Daoy (cell line): ENCODE data around the genes APOO and MAGEB2.

DNA sequence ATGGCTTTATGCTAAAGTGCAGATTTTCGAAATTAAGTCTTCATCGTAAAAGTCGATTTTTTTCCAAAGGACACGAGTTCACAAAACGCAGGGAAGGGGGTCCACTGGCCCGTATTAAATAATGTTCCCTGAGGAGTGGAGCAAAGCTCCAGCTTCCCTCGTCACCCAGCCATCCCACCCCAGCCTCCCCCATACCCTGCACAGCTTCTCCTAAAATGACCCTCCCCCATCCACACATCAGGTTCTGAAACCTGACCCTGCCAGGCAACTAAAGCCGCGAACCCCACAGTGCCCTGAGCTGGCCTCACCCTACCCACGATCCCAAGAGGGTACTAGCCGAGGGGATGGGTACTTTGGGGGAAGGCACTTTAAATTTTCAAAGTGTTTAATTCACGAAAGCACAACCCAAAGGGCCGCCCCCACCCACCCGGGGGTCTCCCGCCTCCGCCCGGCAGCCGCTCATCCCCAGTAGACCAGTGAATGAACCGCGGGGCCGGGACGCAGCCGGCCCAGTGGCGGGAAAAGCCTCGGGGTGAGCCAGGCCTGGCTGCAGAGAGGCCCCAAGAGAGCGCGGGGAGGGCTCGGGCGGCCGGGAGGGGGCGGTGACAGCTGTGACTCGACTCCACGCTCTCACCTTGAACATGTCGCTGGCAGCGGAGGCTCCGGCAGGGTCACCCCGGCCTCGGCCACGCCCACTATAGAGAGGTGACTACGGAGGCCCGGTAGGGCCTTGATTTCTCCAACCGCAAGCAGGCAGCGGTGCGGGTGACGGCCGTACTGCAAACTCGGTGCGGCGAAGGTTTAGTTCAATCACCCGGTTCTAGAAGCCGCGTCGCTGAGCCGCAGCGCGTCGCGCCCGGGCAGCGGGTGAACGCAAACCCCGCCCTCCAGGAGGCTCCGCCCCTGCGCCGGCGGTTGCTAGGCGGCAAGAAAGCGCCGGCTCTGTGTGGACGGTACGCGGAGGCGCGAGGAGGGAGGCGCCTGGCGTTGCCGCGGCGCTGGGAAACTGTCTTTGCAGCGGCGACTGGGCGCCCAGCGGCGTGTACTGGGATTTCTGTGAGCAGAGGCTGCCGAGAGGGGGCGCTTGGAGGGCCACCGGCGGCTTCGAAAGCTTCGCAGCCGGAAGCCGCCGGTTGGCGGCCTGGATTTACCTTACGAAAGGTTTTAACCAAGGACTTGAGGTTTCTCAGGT is at the start of gene APOO:
APOO (minus strand) TSS at position 879 of the 1,192 bp plus-strand sequence.
- RAMPAGE, long total RNA: start-site peak on the minus strand centred at position 670 of the sequence, 26 bp wide, 426 and 112 reads in 2 replicates; start-site peak on the minus strand centred at position 852 of the sequence, 47 bp wide, 171 and 34 reads in 2 replicates

GRCh38 chrX:24025399-24026370 is 1.3 kb downstream of the KLHL15 start:
- RAMPAGE, long total RNA: no peak

DNA sequence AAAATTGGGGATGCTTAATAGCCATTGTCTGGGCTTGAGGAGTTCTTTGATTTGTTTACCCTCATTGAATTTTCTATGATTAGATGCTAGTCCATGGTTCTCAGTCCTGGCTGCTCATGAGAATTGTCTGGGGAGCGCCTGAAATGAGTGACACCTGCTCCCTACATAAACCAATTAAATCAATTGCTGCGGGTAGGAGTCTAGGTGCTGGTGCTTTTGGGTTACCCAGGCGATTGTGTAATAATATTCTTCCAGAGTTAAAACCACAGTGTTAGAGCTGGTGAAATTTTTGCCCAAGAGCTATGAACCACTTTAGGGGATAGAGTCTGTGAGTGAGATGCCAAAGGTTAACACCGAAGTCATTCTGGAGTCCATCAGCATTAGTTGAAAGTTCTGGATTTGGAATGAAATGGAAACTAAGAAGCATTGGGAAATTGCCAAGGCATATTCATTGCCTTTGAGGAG is 15.3 kb downstream of the PDK3 start:
- RAMPAGE, long total RNA: no peak

DNA sequence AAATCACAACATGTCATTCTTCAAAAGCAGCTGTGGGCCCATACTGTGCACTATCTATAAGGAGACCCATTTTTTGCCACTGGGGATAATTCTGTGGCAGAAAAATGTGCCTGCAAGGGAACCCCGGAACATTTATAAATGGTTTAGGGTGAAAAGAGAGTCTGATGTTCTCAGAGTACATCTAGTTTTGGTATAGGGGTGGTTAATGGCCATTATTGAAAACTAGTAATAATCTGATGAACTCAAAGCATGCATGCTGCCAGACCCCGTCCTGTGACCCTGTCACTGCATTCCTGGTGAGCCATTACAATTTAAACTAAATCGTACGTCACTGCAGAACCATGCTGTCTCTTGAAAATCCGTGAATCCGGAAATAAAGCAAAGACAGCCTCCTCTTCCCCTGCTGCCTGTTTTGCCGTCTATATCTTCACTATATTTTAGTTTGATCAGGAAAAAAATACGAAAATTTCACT is 135.1 kb downstream of the ARX start:
- RAMPAGE, long total RNA: no peak

DNA sequence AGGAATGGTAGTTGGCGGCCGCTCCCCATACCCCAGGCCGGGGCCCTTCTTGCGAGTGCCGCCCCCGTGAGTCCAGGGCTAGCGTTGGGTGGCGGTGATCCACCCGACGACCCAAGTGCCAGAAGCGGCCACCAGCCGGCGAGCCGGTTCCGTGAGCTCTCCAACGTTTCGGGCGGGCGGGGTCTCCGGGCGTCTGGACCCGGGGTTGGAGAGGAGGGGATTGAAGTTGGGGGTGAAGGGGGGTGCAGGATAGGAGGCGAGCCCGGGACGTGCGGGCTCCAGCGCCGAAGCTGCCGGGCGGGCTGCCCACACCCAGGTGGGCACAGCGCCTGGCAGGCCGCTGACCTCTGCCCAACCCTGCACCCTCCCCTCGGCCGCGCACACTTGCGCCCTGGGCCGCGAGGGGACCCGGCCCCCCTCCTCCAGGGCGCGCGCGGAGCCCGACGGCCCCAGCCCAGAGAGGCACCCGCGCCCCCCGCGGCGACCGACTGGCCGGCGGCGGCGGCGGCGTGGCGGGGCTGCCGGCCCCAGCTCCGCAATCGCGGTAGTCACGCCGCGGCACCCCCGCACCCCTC is 13.5 kb downstream of the ARX start:
- RAMPAGE, long total RNA: no peak

DNA sequence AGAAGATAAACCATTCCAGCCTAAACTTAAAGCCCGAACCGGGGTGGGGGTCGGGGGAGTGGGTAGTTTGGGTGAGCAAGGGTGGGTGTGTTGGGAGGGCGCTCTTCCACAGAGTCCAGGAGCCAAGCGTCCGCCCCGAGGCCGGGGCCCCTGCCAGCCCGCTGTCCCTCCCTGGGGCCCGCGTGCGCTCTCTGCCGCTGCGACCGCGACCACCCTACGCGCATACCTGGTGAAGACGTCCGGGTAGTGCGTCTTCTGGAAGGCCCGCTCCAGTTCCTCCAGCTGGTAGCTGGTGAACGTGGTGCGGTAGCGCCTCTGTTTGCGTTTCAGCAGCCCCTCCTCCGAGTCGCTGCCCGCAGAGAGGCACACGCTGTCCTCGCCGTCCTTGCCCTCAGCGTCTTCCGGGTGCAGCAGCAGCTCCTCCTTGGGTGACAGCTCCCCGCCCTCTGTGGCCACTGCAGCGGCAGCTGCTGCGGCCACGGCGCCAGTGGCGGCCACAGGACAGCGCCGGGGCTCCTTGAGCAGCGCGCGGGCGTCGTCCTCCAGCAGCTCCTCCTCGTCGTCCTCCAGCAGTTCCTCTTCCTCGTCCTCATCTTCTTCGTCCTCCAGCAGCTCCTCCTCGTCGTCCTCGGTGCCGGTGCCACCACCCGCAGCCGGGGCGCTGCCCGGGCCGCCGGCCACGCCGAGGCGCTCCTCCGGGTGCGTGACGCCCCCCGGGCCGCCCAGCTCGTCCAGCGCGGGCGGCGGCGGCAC is 2.9 kb downstream of the ARX start:
- RAMPAGE, long total RNA: no peak

DNA sequence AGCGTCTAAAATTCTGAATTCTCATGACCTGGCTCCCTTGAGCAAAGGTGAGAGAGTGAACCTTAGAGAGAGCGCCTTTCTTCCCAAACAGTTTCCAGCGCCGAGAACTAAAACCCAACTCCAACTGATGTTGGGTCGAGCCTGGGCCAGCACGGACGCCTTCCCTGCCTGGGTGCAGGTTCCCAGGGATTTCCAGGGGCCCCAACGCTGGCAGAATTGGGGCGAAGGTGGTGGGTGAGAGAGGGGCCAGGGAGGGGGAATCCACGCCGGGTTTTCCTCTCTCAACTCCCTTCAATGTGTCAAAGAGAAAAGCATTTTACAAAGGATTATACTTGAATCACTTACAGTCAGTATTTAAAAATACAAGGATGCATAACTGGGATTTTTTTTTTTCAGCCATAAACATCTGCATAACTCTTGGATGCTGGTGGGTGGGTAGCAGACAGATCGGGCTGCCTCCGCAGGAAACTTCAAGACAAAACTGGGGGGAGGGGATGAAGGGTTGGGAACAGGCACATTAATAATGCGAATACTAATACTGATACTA is 1.2 kb upstream of the ARX start:
- RAMPAGE, long total RNA: no peak

- RAMPAGE, long total RNA: no peak
Observed at GRCh38 chrX:28659378-28659733, 72.1 kb downstream of the IL1RAPL1 start.

- RAMPAGE, long total RNA: no peak
Observed at GRCh38 chrX:28847154-28847881, 260.1 kb downstream of the IL1RAPL1 start.

- RAMPAGE, long total RNA: no peak
Observed at GRCh38 chrX:29426128-29426480, 789.3 kb upstream of the MAGEB2 start.

GRCh38 chrX:30215274-30215653 is at the start of gene MAGEB2:
TSS of gene MAGEB2 (plus strand) at chrX:30215563.
- RAMPAGE, long total RNA: no peak

- RAMPAGE, long total RNA: no peak
Observed at GRCh38 chrX:30567975-30568510, 9.5 kb downstream of the TASL start.

DNA sequence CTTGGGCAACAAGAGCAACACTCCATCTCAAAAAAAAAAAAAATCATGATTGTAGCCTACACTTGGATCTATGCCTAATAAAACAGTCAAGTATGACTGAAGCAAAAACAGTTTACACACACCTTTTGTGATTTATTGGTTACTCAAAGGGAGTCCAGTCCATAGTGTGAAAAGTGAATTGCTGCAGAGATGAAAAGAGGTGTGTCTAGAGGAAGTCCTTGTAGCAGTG is 34.8 kb upstream of the TASL start:
- RAMPAGE, long total RNA: no peak

- RAMPAGE, long total RNA: no peak
Observed at GRCh38 chrX:31507994-31508621, 436.3 kb upstream of the FTHL17 start.

- RAMPAGE, long total RNA: no peak
Observed at GRCh38 chrX:32362795-32363102, 848.6 kb downstream of the DMD start.

- RAMPAGE, long total RNA: no peak
Observed at GRCh38 chrX:32593399-32593726, 618.0 kb downstream of the DMD start.

- RAMPAGE, long total RNA: no peak
Observed at GRCh38 chrX:33104283-33104673, 107.1 kb downstream of the DMD start.

DNA sequence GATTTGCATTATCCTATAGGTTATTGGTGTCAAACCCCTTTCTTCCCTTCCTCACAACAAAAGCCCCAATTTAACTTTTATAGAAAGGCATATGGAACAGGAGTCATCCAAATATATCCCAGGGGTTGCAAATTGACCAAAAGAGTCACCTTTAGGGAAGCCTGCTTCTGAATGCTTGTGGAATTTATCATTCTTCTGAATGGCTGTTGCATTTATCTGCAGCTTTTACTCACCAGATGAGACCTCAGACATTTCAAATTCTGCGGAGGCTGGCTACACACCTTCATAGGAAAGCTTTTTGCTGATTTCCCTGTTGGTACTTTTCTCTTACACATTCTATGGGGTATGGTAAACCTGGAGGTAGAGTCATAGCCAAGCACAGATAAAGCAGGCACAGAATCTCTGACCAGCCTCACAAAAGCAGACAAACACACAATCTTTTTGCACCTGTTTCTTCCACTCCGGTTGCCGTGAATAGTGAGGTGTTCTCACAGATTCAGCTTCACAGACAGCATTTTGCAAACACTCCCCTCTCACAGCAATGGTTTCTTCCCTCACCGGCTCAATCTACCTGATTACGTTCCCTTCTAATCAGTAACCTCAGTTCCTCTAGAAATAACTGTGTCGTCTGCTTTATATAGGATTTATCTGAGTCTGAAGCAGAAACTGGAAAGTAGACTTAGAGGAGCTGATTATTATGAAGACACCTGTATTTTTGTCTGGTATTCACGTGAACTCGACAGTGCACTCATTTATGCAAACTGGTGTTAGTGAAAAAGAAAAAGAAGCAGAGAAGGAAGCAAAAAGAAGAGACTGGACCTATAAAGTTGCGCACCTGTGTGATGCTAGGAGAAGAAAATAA is 83.2 kb downstream of the DMD start:
- RAMPAGE, long total RNA: no peak

- RAMPAGE, long total RNA: no peak
Observed at GRCh38 chrX:33183239-33183714, 28.1 kb downstream of the DMD start.

DNA sequence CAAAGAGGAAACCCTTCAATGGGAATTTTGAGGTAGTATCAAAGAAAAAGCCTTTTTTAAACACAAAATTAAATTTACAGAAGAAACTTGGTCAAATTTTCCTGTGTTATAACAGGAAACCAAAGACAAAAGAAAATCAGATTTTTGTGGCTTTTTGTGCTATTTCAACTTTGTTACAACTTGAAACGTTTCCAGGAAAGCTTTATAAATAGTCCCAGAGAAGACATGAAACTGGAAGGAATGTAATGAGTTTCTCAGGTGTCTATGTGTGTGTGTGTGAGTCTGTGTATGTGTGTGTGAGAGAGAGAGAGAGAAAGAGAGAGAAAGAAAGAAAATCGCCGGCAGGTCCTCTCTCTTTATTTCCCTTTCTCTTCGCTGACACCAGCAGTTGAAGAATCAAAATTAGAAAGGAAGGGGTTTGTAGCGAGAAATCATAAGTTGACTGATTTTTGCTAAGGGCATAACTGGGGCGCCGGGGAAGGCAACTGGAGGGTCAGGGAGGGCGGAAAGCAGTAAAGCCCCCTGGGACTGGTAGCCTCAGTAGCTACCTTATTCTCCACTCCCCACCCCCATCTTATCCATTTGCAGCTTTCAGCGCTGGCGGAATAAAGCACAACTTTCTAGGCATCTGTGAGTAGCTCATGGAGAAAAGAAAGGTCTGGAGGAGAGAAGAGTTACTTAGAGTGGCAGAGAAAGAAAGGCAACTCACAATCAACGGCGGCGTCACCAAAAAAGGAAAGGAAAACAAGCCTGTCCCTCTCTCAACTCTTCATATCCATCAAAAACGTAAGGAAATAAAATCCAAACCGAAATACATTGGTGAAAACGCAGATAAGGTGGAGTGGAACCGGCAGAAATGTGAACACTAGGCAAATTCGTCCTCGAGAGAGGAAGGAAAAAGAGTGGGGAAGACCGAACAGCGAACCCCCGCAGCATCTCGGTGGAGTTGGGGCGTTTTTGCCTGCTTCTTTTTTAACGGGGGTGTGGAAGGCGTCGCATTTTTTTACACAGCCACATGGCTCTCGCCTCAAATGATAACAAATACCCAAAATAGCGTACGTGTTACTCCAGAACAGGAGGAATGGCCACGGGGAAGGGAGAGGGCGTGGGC is 1.3 kb downstream of the TMEM47 start:
- RAMPAGE, long total RNA: no peak